Epithelial cell of prostate (primary cell): Measurements from ENCODE around the genes SNRNP25, HBA2, RGS11, PRR35, MCRIP2 and WDR90.

DNA sequence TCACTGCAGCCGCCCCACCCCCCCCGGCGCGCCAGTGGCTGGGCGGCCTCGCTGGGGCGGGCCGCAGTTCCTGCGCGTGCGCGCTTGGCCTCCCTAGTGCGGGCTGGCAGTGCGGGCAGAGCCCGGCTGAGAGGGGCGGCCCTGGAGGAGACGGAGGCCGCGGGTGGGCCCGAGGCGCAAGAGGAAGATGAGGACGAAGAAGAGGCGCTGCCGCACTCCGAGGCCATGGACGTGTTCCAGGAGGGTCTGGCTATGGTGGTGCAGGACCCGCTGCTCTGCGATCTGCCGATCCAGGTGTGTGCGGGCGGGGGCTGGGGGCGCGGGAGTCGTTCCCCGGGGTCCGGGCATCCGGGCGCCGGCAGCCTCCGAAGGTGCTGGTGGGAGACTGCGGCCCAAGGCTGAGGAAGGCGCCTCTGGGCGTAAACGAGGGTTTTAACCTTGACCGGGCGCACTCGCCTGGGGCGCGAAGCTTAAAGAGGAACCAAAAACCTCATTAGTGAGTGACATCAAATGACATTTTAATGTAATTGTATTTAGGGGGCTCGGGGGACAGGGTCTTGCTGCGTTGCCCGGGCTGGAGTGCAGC, at the start of gene SNRNP25:
SNRNP25 (plus strand) TSS at position 64 of the 586 bp plus-strand sequence.
- RRBS = 1% methylated on average over 17 of the region's 52 CpGs

DNA sequence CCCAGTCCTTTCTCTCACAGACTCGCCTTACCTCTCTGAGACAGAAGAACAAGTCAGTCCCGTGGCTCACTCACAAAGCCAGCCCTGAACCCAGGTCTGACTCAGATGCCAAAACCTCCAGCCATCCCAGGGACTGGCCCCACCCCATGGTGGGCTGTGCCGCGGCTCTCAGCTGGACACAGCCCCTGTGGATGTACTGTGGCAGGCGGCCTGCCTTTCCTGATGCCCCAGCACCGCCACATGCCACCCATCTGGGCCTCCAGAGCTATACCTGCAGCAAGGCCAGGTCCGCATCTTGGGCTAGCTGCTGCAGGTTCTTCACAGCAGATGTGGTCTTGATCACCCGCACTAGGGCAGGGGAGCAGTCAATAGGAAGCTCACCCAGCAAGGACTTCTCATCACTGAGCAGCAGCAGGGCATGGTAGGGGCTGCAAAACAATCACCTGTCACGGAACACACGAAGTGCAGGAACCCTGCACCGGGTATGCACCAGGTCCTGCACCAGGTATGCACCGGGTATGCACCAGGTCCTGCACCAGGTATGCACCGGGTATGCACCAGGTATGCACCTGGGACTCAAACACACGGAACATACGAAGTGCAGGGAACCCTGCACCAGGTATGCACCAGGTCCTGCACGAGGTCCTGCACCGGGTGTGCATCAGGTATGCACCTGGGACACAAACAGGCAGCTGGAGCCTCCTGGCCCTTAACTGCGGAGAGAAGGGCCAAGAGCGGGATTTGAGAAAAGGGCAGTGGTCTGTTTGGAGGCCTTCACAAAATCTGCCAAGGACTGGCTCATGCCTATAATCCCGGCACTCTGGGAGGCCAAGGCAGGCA, 20.1 kb downstream of the MPG start:
- RRBS = 98% methylated on average over 2 of the region's 20 CpGs

- RRBS = no CpG with 5 or more reads among the region's 5 CpGs
Observed at GRCh38 chr16:122585-123054, 15.9 kb downstream of the NPRL3 start.

DNA sequence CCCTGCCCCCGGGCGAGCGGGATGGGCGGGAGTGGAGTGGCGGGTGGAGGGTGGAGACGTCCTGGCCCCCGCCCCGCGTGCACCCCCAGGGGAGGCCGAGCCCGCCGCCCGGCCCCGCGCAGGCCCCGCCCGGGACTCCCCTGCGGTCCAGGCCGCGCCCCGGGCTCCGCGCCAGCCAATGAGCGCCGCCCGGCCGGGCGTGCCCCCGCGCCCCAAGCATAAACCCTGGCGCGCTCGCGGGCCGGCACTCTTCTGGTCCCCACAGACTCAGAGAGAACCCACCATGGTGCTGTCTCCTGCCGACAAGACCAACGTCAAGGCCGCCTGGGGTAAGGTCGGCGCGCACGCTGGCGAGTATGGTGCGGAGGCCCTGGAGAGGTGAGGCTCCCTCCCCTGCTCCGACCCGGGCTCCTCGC, at the start of gene HBA2:
HBA2 (plus strand) TSS at position 247 of the 416 bp plus-strand sequence.
- RRBS = no CpG with 5 or more reads among the region's 47 CpGs

GRCh38 chr16:275017-276213, at the start of gene RGS11:
RGS11 (minus strand) TSS chr16:275944.
- RRBS = 3% methylated on average over 48 of the region's 136 CpGs

GRCh38 chr16:376107-377067, 5.4 kb downstream of the PGAP6 start:
- RRBS = 94% methylated on average over 9 of the region's 43 CpGs

- RRBS = no CpG with 5 or more reads among the region's 12 CpGs
Observed at GRCh38 chr16:396602-396882, 457 bp upstream of the NME4 start.

GRCh38 chr16:457688-458463, 32.4 kb downstream of the RAB11FIP3 start:
- RRBS = no CpG with 5 or more reads among the region's 18 CpGs

DNA sequence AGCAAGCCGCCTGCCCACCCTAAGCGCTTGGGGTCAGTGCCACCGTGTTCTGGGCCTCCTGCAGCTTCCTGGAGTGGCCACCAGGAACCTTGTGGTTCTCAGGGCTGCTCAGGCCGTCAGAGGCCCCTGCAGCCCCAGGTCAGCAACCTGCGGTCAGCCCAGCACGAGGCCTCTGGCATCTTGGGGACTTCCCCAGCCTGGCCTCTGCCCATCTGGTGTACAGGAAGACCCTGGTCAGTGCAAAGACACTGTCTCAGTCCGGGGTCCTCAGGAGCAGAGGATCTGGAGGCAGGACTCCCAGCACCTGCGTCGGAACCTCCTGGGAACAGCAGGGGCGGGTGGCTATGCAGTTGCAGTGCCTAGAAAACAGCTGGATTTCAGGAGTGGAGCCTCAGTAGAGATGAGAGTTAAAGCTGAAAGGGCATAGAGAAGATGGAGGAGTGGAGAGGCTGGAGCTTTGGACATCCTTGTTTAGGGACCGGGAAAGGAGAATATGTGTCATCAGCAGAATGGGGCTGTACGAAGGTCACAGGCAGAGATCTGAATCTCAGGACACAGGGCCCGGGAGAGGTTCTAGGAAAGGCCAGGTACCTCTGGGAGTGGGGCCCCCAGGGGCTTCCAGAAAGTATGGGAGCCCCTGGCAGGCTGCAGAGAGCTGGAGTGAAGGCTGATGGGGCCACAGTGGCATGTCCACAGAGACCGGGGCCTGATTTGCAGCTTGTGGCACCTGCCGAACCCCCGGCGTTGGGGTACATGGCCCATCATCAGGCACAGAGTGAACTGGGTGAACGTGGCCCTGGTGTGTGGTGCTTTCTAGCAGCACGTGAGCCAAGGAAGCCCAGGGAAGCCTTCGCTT, 13.2 kb upstream of the CAPN15 start:
- RRBS = 93% methylated on average over 2 of the region's 20 CpGs

- RRBS = 71% methylated on average over 6 of the region's 16 CpGs
Observed at GRCh38 chr16:523999-524724, 3.4 kb upstream of the CAPN15 start.

DNA sequence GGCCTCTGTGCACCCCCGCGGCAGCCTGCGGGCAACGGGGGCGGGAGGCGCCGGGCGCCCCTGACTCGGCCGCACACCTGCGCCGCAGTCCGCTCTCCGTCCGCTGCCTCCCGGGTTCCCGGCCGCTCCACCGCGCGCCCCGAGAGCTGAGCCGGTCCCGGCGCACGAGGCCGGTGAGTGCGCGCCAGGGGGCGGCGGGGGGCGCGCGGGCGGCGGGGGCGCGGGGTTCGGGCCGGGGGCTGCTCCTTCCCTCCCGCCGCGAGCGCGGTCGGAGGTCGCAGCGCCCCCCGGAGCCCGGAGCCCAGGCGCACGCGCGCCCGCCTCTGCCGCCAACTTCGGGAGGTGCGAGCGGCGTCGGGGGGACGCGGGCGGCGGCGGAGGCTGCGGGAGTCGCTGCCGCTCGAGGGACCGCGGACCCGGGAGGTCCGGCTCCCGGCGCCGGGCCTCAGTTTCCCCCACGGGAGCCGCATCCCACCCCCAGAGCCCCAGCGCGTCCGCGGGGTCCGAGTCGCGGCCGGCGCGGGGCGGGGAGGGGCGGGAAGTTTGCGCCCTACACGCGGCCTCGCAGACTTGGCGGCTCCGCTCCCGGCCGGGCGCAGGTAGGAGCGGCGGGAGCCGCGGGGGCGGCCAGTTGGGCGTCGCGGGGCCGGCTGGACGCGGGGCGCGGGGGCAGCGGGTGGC, at the start of gene PRR35:
PRR35 (plus strand) TSS at position 332 of the 681 bp plus-strand sequence.
- RRBS = under 1% methylated on average over 77 of the region's 114 CpGs

- RRBS = 57% methylated on average over 5 of the region's 19 CpGs
Observed at GRCh38 chr16:584152-584741, 5.6 kb upstream of the RAB40C start.

DNA sequence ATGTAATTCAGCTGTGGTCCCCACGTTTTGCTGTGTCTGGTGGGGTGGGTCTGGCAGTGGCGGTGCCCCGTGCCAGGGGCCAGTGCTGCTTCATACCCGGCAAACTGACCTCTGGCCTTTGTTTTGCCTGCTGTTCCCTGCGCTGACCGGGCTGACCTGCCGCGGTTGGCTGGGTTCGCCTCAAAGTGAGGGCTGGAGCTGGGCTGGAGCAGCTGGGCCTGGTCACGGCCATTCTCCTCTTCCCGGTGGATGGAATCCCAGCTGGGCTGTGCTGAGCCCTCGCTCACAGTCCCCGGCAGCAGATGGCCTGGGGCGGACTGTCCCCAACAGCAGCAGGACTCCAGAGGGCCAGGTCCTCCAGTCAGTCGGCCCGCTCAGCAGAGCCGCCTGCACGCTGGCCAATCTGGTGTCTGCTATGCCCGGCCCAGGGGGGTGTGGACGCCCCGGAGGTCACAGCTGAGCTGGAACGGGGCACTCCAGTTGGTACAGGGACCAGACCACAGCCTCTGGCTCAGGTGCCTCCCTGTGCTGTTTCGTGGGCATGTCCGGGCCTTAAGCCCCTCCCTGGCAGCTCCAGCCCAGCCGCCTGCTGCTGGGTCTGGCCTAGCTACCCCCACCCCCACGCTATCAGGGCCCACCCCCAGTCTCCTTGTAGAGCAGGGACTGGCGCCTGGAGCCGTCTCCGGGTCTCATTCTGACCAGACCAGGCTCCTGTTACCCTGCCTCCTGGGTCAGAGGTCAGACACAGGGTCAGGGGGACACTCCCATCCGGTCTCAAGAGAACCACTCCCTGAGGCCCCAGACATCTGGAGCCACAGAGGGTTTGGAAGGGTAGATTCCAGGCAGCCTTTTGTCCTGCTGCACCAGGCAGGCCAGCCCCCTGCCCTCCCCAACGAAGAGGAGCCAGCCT, 1.3 kb upstream of the WFIKKN1 start:
- RRBS = 75% methylated on average over 16 of the region's 31 CpGs

DNA sequence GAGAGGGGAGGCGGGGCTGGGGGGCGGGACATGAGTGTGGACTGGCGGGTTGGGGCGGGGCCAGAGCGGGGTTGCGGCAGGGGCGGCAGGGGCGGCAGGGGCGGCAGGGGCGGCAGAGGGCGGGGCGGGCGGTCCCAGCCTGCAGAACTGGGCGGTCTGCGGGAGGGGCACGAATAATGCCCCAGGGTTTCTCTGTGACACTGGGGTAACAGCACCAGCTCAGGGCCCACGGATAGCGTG, 1.0 kb upstream of the METTL26 start:
- RRBS = no CpG with 5 or more reads among the region's 18 CpGs

DNA sequence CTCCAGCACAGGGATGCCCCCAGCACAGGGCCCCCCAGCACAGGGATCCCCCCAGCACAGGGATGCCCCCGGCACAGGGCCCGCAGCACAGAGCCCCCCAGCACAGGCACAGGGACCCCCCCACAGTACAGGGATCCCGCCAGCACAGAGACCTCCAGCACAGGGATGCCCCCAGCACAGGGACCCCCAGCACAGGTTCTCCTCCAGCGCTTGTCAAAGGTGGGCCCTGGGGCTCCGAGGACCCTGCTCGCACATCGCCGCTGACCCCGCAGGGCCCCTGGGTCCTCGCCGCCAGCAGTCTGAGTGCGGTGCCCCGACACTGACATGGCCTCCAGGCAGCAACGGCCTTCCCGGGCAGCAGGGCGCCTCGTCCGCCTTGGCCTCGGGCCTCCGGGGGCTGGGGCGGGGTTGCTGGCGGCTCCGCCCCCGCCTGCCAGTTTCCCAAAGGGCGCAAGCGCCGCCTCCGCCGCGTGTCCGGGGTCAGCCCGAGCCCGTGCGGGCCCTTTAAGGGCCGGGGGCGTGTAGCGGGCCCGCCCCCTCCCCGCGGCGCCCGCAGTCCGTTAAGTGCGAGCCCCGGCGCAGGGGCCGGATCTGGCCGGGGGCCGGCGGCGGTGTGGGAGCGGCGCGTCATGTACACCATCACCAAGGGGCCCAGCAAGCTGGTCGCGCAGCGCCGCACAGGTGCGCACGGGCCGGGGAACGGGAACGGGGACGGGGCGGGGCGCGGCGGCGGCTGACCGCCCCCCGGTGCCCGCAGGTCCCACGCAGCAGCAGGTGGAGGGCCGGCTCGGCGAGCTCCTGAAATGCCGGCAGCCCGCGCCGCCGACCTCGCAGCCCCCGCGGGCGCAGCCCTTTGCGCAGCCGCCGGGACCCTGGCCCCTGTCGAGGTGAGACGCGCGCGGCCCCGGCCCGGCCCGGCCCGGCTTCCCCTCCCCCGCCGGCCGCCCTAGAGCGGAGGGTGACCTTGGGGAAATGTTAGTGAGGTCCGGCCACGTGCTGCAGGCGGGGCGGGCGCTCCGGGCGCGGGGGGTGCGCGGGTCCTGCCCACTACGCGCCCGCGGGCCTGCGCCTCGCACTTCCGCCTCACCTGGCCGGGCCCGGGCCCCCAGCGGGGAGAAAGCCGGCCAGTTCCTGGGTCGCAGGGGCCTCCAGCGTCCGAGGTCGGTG, at the start of gene MCRIP2:
MCRIP2 (plus strand) TSS at position 466 of the 1,167 bp plus-strand sequence.
- RRBS = 1% methylated on average over 70 of the region's 126 CpGs

DNA sequence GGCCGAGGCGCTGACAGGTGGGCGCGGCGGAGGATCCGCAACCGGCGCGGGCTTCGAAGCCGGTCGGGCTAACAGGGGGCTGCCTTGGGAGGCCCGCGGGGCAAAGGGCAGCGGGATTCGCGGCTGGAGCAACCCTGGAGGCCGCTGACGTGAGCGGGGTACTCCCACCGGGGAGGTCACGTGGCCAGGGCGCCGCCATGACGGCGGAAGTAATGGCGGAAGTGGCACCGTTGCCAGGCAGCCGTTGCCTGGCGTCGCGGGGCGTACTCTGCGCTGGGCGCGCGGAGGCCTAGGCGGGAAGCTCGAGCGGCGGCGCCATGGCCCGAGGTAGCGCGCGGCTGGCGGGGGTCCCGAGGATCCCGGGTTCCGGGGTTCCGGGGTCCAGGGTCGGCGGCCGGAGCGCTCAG, at the start of gene WDR90:
WDR90 (plus strand) TSS at position 266 of the 407 bp plus-strand sequence.
- RRBS = under 1% methylated on average over 15 of the region's 55 CpGs

DNA sequence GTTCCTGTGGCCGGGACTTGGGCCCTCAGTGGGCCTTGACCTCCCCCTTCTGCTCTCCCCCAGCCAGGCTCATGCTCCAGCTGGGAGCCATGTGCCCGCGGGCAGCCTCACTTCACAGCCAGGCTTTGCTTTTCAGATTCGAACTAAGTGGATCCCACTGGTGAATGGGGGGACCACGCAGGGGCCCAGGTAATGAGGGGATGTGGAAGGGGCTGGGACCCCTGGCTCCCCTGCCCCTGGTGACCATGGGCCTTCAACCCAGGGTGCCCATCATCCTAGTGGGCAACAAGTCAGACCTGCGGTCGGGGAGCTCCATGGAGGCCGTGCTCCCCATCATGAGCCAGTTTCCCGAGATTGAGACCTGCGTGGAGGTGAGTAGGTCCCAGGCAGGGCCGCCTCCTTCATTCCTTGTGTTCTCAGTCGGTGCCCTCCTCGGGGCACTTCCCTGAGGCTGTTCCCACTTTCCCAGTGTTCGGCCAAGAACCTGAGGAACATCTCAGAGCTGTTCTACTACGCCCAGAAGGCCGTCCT, 2.1 kb downstream of the RHOT2 start:
- RRBS = no CpG with 5 or more reads among the region's 16 CpGs

- RRBS = no CpG with 5 or more reads among the region's 6 CpGs
Observed at GRCh38 chr16:692866-693253, 2.7 kb upstream of the WDR24 start.

DNA sequence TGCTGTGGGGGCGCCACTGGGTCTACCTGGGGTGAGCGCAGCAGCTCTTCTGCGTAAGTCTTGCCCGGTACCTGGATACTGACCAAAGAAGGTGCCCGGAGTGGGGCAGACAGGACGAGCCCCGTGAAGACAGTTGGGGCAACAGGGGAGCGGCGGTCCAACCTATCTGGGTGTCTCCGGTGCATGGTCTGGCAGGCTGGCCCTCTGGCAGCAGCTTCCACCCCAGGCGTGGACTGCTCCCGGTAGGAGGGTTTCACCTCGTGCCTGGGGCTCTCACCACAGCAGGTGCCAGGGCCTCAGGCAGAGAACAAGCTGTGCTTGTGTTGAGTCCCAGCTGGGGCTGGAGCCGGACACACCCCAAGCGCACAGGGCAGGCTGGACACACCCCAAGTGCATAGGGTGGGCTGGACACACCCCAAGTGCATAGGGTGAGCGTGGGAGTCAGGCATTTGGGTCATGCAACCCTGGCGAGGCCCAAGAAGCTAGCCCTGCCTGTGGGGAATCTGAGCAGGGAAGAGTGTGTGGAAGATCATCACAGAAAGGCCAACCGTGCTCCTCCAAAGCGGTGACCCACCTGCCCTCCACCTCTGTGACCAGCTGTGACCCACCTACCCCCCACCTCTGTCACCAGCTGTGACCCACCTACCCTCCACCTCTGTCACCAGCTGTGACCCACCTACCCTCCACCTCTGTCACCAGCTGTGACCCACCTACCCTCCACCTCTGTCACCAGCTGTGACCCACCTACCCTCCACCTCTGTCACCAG, 1.6 kb upstream of the FBXL16 start:
- RRBS = 12% methylated on average over 14 of the region's 19 CpGs

DNA sequence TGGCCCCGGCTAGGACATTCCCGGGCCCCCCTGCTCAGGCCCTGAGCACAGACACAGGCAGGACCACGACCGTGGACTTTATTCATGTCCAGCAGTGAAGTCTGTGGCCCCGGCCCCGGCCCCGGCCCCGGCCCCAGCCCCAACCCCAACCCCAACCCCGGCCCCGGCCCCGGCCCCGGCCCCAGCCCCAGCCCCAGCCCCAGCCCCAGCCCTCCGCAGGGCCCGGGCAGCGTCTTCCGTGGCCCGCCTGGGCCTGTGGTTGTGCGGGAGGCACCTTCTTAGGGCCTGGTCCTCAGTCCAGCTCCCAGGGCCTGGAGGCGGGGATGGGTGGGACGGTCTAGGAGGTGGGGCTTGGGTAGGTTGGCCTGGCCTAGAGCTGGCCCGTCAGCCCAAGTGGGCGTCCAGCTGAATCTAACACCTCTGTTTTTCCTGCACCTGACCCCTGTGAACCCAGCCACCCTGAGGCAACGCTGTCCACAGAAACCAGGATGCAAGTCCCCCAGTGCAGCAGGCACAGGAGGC, 8.6 kb downstream of the MSLN start:
- RRBS = 76% methylated on average over 5 of the region's 23 CpGs